ENCODE measurements around a stretch of chr7.

DNA sequence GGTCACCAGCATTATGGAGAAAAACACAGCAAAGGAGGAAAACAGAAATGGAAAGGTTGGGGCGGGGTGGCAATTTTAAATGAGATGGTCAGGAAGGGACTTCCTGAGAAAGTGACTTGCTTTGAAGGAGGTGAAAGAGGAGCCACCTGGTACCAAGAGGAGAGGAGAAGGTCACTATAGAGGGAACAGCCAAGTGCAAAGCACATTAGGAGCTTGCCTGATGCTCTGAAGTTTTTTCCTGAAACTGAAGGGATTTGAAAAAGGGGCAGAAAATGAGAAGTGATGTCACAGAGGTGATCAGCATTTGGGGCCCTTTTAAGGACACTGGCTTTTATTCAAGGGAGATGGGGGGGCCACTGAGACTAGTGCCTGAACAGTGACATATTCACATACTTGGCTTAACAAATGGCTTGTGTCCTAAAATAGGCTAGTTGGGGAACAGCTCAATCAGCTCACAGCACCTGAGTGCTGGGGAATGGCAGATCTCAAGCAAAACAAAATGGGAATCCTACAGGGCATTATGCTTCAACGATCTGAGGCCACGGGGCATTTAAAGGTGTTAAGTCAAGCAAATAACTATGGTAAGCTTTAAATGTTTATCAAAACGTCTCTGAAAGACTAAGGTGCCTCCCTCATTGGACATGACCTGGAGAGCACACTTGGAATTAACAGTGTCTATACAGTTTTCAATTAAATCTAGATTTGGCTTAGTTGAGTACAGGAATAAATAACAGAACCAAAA is 90.1 kb downstream of the UBE2H start:
- PRO-cap: no peak

GRCh38 chr7:130008600-130009462 is 42.3 kb downstream of the ZC3HC1 start:
- PRO-cap: no peak

DNA sequence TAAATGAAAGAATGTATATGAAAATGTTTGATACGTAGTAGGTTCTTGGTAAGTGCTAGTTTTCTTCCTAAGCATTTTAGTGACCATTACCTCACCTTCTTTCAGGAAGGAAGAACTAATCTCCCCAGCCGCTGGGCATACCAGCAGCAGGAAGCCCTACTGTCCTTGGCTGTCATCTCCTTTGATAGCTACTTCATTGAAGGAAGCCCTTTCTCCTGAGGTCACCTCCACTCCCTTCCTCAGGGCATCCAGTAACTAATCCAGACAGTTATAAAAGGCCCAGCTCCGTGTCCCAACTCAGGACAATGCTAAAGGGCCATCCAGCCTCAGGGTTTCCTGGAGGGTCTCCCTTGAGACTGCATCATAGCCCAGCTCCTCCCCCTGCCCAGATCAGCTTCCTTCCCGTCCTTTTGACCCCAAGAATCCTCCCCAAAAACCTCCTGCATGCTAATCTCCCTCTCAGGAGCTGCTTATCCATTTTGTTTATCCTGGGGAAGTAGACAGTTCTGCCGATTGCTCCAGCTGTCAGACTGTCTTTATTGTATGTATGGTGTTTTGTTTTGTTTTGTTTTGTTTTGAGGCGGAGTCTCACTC is 8.3 kb upstream of the ZC3HC1 start:
- PRO-cap: no peak

DNA sequence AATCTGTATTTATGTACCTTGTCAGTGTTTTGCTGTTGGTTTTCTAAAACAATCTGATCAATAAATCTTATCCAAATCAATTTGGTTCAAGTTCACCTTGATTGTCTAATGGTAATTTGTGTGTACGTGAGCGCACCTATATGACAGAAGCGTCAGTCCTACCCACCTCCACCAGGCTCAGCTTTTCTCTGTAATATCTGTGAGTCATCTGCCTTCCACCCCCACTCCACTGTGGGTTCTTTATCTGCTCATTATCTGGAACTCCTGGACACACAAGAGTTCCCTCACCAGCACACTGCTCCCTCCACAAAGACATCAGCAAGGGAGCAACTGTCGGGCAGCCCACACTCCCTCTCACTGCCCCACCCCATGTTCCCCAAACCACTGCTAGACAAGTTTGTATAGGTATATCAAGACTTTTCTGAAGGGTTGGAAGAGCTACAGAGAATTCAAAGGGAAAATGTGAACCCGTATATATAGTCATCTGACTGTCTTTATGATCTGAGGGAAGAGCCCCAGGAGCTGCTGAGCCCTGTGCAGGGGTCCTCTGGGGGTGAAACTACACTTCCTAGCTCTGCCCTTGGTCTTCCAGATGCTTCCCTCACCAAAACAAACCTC is 65.4 kb downstream of the KLHDC10 start:
- PRO-cap: no peak

DNA sequence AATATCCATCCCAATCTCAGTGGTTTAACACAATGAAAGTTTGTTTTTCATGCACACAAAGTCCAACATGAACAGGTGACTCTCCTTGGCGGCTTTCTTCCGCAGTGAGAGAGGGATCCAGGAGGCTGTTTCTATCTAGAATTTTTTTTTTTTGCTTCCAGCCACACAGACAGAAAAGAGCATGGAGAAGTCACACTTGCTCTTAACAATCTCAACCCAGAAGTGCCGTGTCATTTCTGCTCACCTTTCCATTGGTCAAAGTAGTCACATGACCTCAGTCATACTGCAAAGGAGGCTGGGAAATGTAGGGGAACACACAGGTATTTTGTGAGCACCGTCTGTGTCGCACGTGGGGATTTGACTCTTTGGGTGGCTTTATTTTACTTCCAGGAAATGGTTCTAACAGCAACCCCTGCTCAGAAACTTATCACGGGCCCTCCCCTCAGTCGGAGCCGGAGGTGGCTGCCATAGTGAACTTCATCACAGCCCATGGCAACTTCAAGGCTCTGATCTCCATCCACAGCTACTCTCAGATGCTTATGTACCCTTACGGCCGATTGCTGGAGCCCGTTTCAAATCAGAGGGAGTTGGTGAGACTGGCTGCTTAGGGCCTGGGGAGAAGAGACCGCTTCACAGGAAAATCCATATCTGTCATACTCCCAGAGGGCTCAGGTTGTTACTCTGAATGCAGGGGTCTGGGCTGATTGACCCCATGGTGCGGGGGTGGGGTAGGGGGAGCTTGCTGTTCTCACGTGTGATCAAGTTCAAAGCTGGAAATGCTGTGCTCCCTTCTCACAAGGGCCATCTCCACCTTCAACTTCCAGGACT is 13.1 kb upstream of the CPA1 start:
- PRO-cap: no peak

GRCh38 chr7:130384042-130385334 is 4.2 kb downstream of the CPA1 start:
- PRO-cap: no peak

DNA sequence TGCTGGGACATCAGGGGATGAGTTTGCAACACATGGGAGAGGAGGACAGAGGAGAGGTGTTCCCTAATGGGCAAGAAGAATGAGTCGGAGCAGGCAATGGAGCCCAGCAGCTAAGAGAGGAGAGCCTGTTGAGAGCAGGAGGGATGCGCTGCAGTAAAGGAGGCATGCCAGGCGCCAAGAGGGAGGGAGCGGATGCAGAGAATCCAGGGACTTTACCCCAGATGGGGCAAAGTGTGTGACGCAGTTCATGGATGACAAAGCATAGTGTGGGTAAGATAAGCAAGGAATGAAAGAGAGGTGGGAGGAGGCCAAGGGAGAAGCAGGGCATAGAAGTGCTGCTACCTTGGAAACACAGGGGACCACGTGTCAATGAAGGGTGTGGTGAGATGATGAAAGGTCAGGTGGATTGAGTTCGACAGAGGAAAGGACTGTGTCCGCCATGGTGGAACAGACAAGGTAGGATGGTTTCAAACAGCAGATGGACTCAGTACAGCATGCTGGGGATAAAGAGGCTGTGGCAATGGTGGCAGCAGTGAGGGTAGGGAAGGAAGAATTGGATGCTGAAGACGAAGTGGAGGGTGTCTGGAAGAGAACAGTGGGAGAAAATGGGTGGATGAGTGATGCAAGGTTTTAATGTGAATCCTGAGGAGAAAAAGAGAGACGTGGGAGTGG is 32.7 kb downstream of the MEST start:
- PRO-cap: no peak

DNA sequence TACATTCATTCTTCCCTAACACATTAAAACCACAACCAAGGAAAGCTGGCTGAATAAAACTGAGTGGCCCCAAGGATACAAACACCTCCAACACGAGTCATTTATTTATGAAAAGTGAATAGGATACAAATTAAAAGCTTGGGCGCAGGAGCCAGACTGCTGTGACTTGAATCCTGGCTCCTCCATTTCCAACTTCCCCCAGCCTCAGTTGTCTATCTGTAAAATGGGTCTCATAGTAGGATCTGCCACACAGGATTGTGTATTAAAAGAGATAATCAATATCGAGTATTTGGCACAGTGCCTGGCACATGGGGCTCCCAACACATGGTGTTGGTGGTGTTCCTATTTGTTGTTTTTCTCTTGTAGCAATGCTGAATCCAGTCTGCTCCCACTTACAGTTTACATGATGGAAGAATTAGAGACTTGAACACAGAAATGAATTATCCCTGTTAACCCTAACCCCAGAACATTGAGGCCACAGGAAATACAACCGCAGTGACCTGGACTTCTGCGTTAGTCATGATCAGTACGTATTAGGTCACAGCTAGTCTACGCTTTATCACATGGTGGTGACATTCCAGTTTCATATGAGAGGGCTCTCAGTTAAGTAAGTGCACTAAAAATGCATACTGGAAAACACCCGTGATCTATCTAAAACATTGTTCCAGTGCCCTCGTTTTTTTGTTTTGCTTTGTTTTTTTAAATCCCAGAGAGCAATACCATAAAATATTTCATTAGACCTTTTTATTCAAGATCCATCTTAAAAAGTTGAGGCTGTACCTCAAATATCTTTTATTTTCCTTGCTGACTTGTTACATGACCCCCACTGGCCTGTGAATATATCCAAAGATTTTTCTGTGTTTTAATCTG is 169.5 kb upstream of the KLF14 start:
- PRO-cap: no peak

DNA sequence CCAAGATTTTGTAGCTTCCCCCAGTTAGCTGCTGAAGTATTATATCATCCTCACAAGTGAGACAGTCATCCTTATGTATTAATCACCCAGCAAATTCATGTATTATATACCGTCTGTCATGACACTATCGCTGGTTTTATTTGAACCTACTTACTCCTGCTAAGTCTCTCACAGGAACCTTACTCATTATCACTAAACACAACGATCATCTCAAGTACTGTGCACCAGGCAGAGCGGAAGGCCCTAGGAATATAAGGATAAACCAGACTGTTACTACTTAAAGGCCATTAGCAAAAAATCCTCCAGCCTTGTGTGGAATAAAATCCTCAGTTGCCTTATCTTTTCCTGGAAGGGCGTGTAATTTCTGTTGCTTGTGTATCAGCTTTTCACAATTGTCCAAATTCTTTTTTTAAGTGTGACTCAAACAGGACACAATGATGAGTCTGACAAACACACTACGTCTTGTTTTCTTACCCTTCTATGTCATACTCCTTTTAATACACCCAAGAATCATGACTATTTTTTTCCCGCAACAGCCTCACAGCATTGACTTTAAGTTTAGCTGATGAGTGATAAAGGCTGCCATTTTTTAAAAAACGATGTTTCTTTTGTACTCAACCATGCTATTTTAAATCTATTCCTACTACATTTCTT is 176.1 kb upstream of the KLF14 start:
- PRO-cap: no peak

DNA sequence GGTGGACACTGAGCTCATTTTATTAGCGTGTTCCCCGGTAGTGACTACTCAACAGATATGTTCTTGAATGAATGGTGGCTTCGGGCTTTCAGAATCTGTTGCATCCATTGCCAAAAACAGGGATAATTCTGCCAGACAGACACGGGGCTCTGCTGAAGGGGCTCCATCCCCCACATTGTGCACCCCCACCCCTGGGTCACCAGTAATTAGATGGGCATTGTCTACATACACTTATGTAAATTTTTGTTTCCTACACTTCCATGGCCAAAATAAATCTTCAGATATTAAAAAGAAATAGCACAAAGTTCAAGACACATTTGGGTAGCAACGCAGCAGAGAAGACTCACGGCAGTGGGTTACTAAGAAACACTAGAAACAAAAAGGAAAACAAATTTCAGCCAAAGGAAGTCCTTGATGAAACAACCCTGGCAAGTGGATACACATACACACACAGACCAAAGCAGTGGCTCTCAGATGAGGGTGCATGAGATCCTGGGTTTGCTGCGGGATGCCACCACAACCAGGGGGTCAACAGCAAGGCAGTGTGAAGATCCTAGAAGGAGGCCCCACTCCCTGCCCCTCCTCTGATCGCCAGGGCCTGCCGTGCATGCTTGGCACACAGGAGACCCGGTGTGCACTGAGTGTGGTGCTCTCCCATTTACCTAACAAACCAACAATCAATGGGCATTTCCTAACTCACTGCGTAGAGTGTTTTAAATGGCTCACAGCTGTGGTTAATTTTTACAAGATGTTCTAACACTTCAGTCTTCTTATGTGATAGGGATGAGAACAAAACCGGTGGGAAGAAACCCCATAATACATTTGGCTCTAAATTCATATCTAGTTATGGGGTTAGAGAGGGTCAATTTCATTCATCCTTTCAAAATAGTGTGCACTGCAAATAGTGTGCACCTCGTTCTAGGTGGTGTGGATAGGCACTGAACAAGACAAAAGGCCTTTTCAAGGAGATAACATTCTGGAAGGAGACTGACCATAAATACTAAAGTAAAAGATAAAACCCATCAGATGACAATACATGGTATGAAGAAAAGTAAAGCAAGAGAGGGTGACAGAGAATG is 252.3 kb upstream of the KLF14 start:
- PRO-cap: unidirectional peak, plus-strand start at position 417 of the sequence

DNA sequence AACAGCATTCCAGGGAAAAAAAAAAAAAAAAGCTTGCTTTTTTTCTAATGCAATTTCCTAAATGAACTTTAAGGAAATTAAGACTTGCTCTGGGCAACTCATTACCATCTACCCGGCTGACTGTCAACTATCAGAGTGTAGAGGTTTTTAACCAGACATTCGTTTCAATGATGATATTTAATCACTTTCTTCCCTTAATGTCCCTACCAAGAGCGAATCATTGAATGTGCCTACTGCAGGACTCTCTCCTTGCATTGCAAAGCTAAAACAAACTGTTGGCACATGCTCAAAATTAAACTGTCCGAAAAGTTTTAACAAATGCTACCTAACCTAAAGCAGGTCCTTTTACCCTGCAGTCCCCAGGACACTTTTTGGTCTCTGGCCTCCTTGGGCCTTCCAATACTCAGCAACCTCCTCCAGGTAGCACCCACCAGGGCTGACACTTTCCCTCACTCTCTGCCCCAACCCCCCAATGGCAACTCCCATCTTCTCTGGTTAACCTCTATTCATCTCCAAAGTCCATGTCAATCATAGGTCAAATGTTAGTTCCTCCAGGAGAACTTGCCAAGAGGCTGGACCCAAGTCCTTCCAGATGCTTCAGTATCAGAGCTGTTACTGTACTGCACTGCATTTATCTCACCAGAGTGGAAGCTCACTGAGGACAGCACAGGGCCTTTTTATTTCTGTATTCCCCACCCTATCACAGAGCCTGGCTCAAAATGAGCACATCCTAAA is 294.8 kb upstream of the KLF14 start:
- PRO-cap: no peak

DNA sequence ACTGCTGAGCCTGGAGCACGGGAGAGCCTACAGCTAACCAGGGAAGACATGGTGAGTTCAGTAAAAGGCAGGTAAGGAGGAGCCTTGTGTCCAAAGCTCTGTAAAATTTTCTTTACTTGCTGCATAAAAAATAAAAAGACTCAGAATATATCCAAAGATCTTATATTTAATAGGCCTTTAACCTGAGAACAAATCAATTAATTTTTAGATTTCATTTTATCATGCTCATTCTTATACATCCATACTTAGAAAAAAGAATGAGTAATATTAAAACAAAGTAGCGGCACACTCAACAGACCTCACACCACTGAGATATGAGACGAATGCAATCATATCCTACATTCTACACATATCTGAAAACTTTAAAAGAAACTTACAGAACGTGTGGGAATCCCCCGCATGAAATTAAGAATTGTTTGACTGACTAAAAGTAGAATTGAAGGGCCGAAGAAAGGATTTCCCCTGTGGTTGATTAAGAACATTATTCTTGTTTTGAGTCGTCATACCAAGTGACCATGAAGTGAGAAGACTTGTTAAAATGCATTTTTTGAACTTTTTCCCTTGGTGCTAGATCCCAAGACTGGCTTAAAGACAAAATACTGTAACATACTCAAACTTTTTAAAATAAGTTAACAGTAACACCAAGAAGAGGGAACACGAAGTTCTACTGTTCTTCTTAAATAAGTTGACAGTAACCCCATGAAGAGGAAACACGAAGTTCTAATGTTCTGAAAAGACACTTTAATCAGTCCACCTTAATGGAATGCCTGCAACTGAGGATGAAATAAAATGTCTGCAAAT is 296.2 kb upstream of the MKLN1 start:
- PRO-cap: no peak

DNA sequence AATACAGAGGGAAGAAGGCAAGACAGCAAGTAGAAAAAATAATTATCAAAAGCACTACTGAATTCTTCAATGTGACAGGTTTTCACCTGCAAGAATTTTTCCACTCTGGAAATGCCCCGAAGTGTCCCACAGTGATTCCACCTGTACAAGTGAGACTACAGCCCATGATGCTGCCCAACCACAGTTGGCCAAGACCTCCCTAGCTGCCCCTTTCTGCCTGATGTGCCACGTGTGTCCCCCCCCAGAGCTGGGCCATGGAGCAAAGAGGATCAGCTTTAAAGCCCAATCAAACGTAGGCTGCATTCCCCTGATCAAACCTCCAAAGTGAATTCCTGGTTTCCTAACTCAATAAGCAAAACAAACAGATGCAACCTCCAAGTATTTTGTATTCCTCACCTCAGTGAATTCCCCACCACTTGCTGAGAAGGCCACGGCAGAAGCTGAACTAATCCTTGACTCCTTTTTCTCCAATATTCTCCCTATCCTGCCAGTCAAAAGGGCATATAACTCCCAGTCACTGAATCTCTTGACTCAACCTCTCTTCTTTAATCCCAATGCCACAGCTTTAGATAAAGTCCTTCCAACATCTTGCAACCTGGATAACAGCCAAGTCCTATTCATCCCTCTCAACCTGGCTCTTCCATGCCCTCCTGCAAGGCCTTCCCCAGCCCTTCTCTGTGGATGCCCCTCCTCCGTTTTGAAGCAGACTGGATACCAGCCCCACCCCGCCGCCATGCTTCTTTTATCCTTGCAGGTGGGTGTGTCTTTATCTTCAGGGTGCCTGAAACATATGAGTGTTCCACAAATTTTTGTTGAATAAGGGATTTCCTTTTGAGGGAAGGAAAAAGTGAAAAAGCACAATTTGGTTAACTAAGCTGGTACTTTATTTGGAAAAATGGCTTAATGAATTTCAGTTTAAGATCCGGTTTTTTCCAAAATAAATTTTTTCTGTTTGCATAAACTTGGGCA is 285.2 kb upstream of the MKLN1 start:
- PRO-cap: no peak

- PRO-cap: no peak
These were observed 261.2 kb upstream of the MKLN1 start for GRCh38 chr7:131066340-131067007.

DNA sequence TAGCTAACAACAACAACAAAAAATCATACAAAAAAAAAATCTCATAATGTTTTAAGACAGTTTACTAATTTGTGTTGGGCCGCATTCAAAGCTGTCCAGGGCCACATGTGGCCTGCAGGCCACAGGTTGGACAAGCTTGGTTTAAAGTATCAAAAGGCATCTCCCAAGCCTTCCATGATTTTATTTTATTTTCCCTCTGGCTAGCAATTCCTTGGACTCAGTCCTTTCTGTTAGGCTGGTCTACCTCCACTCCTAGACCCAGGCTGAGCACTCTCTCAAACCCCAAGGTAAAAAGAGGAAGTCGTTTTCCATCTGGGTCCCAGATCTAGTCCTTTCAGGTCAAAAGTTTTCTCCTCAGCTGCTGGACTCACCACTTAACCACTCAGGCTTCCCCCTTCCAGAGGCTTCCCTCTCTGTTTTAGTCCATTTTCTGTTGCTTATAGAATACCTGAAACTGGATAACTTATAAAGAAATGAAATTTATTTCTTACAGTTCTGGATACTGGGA is 252.3 kb upstream of the MKLN1 start:
- PRO-cap: no peak

DNA sequence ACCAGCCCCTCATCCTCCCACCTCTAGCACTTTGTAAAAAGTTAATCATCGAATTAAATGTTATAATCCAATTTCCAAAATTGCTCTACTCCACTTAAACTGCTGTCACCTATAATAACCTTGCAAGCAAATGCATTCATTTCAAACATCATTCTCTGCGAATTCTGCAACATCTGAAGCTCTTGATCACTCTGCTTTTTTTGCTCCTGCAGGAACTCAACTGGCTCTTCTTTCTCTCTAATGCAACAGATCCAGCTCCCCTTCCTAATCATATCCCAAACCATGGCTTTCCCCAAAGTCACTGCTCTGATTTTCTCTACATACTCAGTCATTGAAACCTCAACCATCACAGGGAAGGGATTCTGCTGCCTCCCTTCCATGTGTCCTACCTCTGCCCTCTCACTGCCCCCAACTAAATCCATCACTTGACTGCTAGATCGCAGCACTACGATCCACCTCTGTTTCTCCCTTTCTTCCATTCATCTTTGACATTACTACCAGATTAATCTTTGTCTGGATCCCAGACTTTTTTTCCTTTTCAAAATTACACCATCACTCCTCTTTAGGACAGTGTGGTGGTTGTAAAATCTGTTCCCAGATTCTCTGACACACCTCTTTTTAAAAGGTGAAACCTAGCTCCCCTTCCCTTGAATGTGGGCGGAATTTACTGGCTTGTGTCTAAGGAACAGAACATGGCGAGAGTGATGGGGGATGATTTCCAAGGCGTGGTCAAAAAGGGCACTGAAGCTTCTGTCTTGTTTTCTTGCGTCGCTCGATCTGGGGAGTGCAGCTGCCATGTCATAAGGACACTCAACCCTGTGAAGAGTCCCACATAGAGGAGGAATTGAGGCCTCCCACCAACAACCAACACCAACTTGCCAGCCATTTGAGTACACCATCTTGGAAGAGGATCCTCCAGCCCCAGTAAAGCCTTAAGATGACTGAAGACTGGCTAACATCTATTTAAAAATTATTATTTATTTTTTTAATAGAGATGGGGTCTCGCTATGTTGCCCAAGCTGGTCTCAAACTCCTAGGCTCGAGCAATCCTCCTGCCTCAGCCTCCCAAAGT is 245.3 kb upstream of the MKLN1 start:
- PRO-cap: no peak

DNA sequence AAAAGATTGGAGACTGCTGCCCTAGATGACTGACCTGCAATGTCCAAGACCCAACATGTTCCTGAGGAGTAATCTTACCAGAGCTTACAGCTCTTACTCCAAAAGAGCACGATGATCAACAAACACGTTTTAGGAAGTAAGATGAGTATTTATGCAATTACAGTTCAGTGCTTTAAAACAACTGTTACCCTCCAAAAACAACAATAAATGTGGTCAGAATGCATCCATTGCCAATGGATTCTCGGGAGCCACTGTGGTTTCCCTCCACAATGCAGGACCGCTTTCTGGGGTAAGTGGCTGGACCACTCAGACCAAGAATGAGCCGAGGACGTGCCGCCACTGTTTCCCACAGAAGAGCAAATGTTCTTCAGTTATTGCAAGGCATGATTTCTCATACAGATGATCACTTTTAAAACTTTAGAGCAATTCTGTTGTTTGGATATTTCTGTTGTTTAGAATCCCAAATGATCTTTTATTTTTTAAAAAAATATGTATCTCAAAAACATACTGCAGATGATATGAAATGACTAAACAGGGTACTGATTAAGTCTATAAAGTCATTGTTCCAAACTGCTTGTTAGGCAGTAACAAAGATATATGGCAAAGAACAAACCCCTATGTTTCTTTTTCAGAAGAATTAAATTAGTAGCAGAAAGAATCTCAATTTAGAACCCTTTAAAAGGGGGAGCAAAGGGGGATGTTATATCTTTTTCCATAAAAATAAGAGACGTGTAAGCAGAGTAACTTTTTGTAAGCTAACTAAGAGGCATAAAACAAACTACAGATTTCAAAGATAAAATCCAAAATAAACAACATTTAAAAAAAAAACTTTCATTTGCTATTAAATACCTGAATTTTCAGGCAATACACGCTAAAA is 232.1 kb upstream of the MKLN1 start:
- PRO-cap: no peak

- PRO-cap: no peak
These were observed 231.0 kb upstream of the MKLN1 start for GRCh38 chr7:131096427-131097266.

GRCh38 chr7:131105109-131105475 is 222.6 kb upstream of the MKLN1 start:
- PRO-cap: no peak

DNA sequence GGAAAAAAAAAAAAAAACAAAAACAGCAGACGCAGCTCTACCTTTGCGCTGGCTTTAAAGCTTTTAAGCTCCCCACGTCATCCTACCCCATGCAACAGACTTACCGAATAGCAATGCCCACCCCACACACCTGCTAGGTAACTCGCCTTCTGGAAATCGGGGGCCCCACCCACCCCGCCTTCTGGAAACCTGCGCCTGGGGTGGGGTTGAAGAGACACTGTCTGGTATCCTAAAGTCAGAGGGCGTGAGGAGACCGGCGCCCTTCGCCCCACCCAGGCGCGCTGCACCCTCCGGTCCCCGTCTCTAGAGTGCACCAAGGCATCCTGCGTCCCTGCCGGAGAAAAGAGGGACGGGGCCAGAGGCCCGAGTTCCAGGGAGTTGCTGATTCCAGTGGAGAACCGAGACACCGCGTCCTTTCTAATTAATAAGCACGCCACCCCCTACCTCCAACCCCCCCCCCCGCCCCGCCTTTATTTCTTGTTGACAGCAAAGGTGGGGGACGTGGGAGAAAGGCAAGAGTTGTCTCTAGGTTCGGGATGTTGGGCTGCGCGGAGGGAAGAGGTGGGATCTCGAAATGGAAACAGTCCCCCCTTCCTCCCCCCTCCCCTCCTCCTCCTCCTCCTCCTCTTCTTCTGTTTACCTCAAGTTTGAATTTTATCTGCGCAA is 220.9 kb upstream of the MKLN1 start:
- PRO-cap: bidirectional peak, plus-strand start at position 238 of the sequence, minus-strand start outside the sequence; bidirectional peak, plus-strand start at position 528 of the sequence, minus-strand start at position 305 of the sequence